Tibial nerve (tissue), 3 donors: ENCODE measurements around a stretch of chr14.

GRCh38 chr14:106843737-106844312 is 1317.4 kb downstream of the TMEM121 start:
- PRO-cap: no peak
- RAMPAGE, long total RNA, 3 experiments: no peak in any of the 3 experiments